Smooth muscle cell (in vitro differentiated cells): ENCODE data around the gene DMGDH.

GRCh38 chr5:77630483-77631375 lies 7.8 kb downstream of the OTP start:
- RAMPAGE, long total RNA: no peak

DNA sequence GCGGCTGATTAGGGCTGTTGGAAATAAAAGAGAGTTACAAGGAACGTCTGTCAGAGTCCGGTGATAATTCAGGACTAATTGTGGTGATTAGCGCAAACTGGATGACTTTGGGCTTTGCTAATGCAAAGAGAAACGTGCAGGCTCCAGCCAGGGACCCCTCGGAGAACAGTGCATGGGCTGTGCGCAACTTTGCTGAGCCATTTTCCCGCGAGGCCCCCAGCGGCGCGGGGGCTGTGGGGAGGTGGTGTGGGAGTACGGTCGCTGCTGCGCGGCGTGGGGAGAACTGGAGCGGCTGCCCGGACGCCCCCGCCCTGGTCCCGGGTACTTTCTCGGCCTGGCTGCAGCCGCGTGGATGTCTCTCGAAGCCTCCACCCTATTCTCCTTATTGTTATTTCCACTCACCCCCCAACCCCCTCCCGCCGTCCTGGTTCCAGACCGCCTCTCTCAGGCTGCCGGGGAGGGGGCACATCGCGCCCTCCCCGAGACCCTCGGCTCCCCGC lies 68.4 kb upstream of the TBCA start:
- RAMPAGE, long total RNA: no peak

DNA sequence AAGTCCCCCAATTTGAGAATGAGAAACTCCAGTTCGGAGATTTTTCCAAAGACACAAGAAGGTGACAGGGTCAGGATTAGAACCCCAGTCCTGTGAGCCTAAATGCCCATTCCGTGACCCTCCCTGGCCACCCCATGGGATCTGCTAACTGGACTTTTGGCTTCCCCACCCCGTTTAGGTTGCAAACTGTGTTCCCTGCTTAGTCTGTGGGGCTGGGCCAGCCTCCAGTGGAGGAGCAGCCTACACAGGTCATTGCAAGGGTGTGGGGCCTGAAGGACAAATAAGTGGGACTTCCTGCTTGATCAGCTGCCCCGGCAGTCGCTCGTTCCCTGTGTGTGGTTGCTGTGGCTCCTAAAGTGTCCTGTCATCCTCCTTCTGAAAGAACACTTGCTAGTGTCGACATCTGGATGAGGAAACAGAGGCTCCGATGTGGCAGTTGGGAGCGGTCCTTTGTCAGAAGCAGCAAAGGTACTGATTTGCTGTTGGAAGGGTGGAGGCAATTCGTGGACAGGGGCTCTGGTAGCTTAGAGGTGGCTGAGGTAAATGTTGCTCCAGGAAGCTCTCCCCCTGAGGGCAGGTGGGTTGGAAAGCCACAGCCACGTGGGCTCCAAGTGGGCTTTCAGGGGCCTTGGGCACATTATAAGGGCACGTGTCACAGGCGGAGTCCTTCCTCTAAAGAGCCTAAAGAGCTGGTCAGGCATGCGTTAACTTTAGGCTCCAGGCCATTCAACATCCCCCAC lies 88.9 kb upstream of the TBCA start:
- RAMPAGE, long total RNA: no peak

DNA sequence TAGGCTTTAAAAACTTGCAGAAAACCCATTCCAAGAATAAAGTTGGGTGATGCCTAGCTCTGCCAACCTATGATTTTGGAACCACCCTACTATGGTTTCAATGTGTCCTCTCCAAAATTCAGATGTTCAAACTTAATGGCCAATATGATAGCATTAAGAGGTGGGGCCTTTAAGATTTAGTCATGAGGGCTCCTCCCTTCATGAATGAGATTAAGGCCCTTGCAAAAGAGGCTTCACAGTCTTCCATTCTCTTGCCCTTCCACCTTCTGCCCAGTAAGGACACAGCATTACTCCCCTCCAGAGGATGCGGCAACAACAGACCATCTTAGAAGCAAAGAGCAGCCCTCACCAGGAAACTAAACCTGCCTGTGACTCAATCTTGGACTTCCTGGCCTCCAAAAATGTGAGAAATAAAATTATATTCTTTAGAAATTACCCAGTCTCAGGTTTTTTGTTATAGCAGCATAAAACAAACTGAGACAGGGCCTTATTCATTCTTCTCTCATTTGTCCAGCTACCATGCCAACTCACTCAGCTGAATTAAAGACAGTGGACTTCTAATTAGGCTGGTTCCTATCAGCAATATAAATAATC lies 8.2 kb downstream of the AP3B1 start:
- RAMPAGE, long total RNA: no peak

DNA sequence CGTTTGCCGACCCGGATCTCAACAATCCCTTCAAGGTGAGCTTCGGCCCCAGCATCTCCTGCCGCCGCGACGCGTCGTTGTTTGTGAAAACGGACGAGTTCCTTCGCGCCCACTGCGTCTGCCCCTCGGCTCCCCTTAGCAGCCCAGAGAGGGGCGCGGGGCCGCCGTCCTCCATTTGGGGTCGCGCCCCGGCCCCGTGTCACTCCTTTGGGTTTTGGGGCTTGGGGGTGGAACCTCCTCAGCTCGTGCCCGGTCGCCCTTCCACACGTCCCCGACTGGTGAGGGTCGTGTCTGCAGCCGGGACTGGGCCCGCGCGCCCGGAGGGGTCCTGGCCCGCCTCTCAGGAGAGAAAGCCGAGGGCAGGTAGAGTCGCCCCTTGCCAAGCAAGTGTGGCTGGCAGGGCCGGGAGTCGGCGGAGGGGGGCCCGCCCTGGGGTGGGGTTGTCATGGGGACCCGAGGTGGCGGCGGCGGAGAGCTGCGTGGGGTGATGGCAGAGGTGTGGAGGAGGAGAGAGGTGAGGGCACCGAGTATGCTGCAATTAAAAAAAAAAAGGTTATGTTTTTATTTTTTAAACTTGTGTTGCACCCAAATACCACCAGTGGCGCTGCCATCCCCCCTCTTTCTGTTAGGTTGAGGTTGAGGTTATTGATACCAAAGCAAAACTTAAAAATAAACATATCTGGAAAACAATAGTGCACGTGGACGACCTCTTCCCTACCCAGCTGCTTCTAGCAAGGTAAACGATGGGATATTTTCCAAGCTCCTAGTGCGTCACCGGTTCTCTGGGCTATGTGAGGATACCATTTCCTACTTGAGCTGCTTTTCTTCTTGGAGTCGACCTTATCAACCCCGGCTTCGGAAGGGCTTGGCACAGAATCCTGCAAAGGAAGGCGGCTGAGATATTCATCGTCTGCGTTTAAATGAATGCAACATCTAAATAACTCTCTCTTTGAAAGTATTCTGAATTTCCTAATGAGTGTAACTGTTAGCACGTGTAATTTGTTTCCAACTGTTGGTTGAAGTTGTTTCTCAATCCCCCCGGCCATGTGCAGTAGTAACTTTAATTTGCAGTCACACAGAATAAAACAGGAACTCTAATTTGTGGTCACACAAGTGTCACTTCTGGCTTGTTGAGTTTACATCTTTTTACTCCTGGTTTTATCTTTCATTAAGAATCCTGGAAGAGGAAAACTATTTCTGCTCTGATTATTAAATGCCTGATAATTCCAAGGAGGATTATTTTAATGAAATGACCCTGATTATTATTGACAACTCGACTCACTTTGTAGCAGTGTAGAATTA lies 728 bp downstream of the SCAMP1 start:
- RAMPAGE, long total RNA: no peak

DNA sequence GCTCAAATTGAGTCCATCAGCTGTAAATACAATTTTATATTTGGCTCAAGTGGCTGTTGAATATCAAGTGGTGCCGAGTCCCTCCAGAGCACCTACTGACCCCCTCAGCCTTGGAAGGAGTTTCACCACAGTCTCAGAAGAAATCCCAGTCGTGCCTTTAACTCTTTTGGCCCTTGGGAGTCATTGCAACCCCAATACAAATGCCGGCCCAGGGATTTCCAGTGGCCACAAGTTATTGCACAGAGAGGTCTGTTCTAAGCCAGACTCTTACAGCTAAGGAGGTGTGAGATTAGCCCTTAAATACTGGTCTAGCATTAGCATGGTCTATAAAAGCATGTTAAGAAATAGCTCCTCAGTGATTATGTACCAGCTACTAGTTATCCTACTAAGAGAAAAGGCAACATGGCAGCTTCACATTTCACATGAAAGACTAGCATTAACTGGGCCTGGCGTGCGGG lies 125.0 kb downstream of the SCAMP1 start:
- RAMPAGE, long total RNA: no peak

DNA sequence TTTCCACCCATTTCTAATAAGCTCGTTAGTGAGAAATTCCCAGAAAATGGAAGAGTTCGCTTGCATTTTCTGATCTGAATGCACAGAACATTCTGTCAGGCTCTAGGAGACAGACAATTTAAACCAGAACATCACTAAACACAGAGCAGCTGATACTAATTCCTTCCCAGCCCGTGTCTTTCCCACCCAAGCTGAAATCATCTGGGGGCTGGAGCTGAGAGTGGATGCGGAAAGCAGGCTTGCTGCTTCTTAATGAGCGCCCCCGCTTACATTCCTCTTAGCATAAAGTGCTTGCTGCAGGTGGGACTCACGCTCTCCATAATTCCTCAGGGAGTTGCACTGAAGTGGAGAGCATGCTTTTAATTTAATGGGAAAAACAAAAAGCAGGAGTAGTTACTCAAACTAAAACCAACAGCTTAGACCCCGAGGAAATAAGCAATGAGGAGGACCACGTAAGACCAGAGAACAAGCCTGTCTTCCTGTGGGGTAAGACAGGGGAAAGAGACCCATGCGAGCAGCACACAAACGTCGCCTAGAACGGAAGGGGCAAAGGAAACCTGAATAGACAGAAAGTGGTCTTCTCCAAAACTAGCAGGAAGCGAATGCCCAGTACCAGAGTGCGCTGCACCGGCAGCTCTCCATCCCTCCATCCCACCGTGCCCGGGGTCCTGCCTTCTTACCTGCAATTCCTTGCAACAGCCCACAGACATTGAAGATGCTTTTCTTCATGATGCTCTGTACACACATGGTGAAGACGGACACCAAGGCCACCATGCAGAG lies 139.3 kb downstream of the LHFPL2 start:
- RAMPAGE, long total RNA: no peak

- RAMPAGE, long total RNA: no peak
These were observed 137.2 kb downstream of the LHFPL2 start for GRCh38 chr5:78510976-78512147.

DNA sequence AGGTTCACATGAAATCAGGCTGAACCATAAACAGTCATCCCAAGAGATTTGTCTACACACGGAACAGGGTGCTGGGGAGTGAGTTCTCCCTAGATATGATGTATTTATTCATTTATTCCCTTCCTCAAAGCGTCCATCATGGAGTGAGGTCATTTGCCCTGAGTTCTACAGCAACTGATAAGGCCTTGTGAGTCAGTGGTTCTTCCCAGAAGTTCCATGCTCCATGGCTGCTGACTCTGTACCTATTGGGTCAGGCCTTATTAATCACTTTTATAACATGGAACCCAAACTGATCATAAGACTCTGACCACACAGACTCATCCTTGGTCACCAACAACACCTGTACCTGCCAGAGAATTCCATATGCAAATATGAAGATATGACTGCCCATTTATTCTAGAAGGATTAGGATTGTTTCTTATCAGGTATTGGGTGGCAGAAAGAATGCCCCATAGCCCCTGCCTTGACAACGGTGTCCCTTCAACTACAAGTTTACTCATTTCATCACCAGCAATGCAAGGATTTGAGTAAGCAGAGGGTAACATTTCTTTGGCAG lies 118.1 kb downstream of the LHFPL2 start:
- RAMPAGE, long total RNA: no peak

DNA sequence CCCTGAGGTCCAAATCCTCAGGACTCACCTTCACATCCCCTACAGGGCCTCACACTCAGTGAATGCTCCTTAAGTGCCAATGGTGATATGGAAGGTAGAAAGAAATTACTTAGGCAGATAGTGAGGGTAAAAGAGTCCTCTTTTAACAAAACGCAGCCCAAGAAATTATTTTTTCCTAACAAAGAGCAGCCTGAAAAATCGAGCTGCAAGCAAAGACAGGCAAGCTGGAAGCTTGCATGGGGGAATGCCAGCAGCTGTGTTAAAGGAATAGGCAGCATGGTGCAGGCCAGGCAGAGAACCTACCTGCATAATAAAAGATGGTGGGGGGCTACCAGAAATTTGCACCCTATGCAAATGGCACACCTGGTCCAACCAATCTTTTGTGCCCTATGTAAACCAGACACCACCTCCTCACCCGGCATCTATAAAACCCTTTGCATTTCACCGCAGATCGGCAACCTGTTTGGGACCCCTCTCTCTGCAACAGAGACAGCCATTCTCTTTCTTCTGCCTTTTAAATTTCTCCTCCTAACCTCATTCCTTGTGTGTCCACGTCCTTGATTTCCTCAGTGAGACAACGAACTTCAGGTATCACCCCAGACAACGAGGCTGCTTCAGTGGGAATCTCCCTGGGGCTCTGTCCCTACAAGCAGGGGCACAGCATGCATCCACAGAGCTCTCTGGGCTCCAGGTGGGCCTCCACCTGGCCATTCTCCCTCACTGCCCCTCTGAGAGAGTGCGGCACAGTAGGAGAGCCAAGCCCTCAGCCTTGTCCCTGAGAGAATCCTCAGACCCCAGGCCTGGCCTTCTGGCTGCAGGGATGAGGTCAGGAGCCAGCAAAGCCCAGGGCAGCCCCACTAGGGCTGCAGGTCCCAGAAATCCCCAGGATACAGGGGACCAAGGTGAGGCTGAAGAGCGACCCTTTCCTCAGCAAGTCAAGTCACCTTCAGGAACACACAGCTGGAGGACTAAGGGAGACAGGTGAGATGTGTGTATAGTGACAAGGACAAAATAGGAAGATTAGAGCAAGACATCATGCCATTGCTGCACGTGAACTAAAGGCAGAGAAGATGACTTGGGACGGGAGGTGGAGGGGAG lies 105.4 kb downstream of the LHFPL2 start:
- RAMPAGE, long total RNA: no peak

DNA sequence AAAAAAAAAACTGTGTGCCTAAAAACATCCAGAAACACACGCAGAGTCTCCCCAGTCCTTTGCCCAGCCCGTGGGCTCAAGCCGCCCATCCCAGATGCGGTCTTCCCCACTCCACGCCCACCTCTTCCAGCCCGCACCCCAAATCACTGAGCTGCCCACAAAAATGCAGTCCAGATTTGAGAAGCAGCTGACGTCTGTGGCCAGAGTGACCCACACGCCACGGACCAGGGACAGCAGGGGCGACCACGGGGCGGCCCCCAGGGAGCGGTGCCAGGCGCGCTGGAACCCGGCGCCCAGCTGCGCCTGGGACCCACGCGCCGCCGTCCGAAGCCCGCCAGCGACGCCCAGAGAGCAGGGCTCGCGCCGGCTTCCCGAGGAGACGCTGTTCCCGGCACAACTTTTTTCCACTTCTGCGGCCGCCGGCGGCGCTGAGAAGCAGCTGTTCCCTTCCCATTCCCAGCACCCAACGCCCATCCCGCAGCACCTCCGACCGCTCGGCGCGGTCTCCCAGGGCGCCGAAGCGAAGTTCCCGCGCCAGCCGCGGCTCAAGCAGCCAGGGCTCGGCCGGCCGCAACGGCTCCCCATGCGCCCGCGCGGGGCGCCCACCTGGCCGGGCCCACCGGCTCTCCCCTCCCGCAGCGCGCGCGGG lies 617 bp downstream of the LHFPL2 start:
- RAMPAGE, long total RNA: no peak

- RAMPAGE, long total RNA: no peak
These were observed 77.9 kb downstream of the ARSB start for GRCh38 chr5:78907095-78907644.

- RAMPAGE, long total RNA: no peak
These were observed 652 bp downstream of the ARSB start for GRCh38 chr5:78984416-78984900.

DNA sequence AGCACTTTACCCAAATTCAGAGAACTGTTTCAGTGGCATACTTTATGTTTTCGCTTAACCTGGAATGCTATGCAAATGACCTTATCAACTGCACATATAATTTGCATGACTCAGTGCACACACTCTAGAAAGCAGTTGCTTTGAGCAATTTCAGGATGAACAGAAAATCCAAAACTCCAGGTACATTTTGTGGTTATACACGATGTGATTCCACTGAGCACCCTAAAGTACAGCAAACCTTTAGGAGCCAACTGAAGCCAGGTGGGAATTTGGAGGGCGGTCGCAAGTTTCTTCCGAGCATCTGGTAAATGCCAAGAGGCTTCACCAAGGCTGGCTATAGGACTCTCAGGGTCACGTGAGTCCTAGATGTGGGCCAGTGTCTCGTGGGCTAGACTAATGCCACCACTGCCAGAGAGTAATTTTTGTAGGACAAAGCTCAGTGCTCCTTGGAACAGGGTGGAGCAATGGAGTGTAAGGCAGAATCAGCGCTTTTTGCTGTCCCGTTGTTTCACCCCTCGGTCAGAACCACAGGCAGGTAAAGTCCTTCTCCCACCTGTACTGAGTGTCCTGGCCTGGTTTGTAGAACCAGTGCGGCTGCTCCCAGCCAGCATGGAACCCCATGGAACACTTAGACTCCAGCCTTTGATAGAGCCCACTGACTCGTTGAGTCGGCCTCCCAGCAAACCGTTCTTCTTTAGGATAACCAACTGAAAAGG lies 37.2 kb downstream of the DMGDH start:
- RAMPAGE, long total RNA: no peak

GRCh38 chr5:79050416-79051042 lies 18.9 kb downstream of the DMGDH start:
- RAMPAGE, long total RNA: no peak

DNA sequence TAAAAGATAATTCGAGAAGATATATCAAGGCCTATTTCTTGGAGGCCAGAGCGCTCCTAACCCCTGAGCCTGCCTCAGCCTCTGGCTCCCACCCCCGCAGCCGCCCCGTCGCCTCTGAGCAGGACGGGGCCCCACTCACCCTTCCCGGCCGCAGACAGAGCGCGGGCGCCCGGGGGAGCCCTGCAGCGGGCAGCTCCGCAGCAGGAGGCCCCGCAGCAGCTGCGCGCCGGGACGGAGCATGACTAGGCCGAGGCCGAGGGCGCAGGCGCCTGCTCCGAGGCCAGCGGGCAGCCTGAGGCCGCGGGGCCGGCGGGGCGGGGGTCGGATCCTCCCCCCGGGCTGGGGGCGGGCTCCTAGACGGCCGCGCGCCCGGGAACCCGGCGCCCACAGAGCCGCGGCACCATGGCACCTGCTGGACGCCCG lies at the start of gene DMGDH:
TSS of gene DMGDH (minus strand) at position 294 of the 423 bp plus-strand sequence.
- RAMPAGE, long total RNA: no peak

DNA sequence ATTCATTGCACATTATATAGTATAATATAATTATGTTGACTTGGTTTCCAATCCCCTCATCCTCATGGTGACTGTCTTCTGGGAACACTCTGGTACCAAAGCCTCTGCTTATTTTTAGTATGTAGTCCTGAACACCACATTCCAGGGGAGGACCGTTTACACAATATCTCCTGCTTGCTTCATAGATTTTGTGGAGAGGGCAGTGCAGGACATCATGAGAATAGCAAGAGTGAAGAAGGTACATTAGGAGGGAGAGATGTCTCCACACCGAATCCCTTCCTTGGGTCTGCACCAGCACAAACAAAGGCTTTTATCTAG lies 20.5 kb upstream of the BHMT start:
- RAMPAGE, long total RNA: no peak

- RAMPAGE, long total RNA: no peak
These were observed 32.3 kb downstream of the BHMT start for GRCh38 chr5:79143824-79144486.

GRCh38 chr5:79277695-79278189 lies 41.8 kb downstream of the JMY start:
- RAMPAGE, long total RNA: no peak

- RAMPAGE, long total RNA: no peak
These were observed 86.6 kb downstream of the JMY start for GRCh38 chr5:79322613-79322932.